T-cell (primary cell): ENCODE results near the genes TSPAN7 and MED14.

- PRO-cap, 7 experiments = no peak in any of the 7 experiments
Observed at GRCh38 chrX:37349511-37350413, 598 bp downstream of the PRRG1 start.

DNA sequence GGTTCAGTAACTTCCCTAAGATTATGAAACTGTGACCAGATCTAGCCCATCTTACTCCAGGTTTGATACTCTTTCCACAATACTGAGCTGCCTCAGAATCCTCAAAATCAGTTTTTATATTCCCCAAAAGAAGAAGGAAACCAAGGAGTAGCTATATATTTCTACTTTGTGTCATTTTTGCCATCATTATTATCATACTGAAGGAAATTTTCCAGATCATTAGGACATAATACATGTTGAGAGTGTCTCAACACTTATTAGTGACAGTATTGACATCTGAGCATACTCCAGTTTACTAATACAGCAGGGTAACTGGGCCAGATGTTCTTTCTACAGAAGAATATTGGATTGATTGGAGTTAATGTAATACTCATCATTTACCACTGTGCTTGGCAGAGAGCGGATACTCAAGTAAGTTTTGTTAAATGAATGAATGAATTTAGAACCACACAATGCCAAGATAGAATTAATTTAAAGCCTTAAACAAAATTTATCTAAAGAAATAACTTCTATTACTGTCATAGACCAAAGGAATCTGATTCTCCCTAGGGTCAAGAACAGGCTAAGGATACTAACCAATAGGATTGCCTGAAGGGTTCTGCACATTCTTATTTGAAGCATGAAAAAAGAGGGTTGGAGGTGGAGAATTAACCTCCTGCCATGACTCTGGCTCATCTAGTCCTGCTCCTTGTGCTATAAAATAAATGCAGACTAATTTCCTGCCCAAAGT, 31.5 kb downstream of the CYBB start:
- PRO-cap, 7 experiments = no peak in any of the 7 experiments

DNA sequence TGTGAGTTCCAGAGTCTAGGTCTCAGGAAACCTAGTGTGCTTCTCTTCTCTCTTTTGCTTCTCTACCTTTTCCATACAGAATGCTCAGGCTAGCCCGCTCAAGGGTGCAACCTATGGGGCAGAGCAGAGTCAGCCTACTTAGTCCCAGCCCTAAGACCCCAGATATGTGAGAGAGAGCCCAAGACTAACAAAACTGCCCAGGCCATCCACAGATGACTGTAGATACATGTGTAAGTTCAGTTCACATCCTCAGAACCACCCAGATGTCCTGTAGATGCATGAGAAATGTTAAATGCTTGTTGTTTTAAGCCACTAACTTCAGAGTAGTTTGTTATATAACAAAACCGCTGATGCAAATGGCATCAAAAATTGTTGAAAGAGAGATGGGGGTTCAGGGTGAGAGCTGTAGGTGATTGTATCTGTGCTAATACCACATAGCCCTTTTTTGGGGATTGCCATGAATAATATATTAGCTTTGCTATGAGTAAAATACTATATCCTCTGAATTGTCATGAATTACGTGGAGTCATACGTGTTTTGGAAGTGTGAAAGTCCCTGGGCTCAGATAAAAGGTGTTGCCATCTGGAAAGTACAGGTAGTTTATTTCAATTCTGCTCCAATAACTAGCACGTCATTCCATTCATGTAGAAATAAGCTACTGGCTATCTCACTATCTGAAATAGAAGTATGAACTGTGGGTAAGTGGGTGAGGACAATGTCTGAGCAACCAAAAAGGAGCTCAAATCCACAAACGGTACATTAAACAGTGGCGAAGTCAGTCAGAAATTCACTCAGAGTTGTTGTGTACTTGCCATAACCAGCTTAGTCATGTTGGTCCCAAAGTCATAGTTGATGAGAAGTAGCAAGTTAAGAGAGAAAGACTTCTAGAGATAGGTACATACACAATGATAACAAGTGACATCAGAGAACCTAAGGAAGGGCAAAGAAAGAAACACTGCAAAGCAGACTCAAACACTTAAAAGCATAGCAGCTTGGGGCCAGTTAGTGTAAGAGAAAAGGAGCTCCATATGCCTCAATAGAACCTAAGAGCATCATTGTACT, 30.6 kb downstream of the DYNLT3 start:
- PRO-cap, 7 experiments = no peak in any of the 7 experiments

DNA sequence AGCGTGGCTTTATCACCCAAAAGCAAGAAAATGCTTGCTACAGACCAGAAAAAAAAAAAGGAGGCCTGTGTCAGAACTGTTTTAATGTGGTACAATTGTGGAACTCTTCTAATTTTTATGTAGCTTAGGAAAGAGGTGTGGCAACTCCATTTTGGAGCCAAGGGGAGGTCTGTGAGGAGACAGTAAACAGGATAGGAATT, 5.7 kb downstream of the OTC start:
- PRO-cap, 7 experiments = no peak in any of the 7 experiments

- PRO-cap, 7 experiments = peak in 7 of 7 experiments; most common plus-strand start chrX:38561544 (in 5); most common minus-strand start chrX:38561297 (in 7)
Observed at GRCh38 chrX:38561103-38562278, at the start of gene TSPAN7. TSPAN7 (plus strand) TSS chrX:38561542.

DNA sequence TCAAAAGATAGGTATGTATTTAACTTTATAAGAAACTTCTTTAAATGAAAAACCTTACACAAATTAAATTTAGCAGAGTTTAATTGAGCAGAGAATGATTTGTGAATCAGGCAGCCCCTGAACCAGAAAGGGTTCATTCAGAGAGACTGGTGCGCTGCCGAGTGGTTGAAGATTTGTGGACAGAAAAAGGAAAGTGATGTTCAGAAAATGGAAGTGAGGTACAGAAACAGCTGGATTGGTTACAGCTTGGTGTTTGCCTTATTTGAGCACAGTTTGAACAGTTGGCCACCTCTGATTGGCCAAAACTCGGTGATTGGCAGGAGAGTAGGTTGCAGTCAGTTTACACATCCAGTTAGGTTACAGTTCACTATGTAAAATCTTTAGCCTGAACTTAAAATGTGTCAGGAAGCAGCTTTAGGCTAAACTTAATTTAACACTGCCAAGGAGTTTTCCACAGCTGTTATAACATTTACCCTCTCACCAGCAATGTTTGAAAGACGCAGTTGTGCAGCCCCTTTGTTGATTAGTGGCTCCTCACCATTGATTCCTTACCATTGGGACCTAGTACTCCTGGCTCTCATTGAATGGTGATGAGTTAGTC, 14.9 kb downstream of the MID1IP1 start:
- PRO-cap, 7 experiments = peak in 4 of 7 experiments; most common minus-strand start position 177 of the sequence (in 2)

- PRO-cap, 7 experiments = no peak in any of the 7 experiments
Observed at GRCh38 chrX:39819960-39820748, 277.6 kb downstream of the BCOR start.

DNA sequence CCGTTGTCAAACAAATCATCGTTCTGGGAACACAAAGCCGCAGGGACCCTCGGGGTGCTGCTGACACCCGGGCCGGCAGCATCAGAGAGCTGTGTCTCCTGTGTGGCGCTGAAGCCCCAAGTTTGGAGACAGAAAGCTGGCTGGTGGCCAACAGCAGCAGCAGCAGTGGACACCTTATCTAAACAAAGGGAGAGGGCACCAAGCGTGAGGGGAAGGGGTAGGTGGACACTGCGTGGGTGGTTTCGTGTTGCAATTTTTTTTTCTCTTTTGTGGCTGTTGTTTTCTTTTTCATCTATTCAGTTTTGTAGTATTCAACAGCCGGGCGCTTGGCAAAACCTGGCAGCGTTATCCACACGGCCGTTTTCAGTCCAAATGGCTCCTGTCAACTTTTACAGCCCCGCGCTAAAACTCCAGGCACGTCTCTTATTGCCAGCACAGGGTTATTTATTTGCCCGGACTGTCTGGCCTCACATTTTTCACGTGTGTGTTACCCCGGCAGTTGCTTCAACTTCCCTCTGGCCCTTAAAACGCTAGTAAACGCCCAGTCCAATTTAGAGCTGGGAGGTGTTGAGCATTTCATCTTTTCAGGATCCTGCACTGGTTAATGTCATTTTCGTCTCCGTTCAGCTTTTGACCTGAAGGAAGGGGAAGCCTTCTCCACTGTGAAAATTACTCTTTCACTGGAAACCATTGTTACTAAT, 192.2 kb downstream of the BCOR start:
- PRO-cap, 7 experiments = no peak in any of the 7 experiments

DNA sequence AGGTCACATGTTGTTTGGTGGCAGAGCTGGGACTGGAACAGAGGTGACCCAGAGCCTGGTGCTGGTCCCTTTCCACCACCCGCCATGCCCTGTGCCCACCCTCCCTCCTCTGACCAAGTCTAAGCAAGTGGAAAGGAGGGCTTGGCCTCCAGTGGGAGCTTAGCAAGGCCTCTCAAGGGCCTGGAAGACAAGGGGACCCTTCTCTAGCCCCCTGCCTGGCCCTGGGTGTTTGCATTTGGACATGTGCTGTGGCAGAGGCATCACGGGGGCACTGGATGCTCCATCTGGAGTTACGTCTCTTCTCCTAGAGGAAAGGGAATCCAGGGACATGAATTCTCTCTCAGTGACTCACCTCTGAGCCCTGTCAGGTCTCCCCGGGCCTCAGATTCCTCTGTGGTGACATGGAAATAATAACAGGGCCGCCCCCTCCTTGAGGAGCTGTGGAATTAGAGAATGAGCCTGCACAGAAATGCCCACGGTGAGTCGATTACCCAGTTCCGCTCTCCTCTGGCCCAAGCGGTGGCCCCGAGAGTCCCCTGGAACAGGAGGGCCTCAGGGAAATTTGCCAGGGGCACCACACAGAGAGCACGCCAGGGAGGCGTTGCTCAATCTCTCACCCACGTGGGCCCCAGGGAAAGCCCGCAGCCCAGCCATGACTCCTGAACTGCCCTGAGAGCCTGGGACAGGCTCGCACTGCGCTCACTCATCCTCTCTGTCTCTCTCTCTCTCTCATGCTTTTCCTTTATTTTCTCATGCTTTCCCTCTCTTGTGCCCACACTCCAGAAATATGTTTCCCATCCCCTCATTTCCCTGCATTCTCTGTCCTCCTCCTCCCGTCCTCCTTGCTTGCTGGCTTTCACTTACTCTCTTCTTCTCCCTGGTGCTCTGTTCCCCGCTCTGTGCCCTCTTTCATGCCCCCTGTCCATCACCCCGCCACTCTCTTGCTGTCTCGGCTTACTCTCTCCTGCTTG, 189.5 kb downstream of the BCOR start:
- PRO-cap, 7 experiments = no peak in any of the 7 experiments

- PRO-cap, 7 experiments = no peak in any of the 7 experiments
Observed at GRCh38 chrX:40089496-40089950, 8.2 kb downstream of the BCOR start.

DNA sequence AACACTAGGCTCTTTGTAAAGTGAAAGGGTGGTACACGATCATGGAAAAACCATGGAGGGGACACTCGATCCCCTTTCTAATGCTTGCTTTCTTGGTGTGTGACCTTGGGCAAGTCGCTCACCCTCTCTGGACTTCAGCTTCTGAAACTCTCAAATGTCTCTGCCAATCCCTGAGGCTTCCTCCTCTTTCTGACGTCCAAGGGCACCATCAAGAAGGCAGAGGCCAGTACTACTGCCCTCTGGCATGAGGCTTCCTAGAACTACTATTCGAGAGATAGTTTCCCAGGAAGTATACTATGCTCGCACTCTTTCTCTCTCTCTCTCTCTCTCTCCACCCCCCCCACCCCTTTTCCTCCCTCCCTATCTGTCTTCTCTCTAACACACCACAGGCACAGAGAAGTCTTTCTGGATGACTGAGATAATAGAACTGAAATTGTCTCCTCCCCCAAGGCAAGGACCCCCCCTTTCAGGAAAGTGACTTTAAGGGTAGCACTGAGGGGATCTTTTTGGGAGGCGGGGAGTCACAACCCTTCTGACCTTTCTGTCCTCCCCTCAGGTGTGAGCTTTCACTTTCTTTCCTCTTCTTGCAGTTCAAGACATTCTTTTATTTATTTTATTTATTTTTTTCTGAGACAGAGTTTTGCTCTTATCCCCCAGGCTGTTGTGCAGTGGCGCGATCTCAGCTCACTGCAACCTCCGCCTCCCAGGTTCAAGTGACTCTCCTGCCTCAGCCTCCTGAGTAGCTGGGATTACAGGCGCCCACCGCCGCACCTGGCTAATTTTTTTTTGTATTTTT, 20.1 kb upstream of the BCOR start:
- PRO-cap, 7 experiments = no peak in any of the 7 experiments

DNA sequence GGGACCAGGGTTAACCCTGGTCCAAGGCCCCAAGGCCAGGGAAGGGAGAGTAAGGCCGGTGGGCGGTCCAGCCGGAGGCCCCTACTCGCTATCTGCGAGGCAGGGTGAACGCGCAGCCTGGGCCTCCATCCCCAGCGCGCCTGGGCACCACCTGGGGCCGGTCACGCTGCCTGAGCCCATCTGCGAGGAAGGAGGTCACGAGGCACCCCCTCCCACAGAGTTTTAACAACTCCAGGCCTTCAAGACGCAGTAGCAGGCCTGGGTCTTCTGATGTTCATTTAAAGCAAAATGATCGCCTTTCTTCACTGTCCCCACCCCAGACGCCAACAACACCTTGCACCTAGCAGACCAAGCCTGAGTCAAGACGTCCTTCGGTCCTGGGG, 72.1 kb upstream of the BCOR start:
- PRO-cap, 7 experiments = no peak in any of the 7 experiments

DNA sequence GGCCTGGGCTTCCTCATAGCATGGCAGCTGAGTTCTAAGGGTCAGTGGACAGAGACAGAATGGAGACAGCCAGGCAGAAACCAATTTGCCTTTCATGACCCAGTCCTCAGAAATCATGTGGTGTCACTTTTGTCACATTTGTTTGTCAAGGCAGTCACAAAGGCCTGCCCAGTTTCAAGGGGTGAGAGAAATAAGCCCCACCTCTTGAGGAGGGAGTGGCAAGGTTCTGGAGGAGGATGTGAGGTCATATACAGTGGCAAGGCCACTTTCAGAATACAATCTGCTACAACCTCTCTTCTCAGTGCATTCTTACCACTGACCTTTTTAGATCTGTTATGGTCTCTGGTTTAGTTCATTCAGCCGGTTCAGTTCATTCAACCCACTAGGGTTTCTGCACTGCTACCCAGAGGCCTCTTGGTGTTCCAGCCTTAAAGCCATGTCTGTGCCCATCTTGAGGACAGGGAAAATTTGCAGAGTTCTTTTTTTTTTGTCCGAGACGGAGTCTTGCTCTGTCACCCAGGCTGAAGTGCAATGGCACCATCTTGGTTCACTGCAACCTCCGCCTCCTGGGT, 103.8 kb upstream of the BCOR start:
- PRO-cap, 7 experiments = no peak in any of the 7 experiments

DNA sequence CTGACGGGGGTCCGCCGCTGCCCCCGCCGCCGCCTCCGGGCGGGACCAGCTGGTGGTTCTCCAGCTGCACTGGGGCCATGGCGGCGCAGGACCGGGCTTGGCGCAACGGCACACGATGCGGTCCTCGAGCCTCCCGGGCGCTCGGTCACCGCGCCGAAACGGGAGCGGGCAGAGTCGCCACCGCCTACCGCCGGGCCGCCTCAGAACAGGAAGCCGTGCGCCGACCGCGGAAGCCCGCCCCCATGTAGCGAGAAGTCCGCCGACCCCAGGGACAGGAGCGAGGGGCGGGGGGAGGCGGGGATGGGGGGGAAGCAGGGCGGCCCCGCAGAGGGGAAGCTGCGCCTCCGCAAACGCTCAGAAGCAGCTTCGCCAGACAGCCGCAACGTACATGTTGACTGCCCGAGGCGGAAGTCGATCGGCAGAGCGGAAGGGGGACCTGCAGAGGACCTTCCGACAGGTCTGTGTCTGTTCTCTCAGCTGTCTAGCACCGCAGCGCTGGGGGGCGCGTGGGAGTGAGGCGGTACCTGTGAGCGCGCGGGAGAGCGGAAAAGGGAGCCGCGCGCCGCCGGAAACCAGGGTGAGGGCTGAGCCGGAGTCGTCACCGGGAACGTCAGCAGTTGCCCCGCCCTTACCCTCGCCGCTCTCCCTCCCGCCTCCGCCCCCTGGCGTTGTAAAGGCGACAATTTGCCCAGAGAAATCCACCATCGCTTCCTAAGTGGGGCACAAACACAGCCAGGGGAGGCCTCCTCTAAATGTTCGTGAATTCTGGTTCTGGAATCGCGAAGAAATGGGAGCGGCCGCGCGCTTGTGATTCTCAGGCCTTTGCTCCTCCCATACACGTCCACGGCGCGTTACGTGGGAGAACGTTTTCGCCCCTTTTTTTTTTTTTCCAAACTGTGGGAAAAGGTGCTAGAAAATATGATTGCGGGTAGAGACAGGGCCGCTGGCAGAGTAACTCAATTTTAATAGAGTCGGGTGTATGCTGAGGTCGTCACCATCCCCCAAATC, at the start of gene MED14:
Gene MED14 (minus strand): TSS at position 209 of the 1,008 bp plus-strand sequence.
- PRO-cap, 7 experiments = peak in 7 of 7 experiments; most common plus-strand start position 701 of the sequence (in 5); most common minus-strand start position 246 of the sequence (in 5)

GRCh38 chrX:41156358-41157518, 71.5 kb downstream of the USP9X start:
- PRO-cap, 7 experiments = peak in 1 of 7 experiments; most common plus-strand start chrX:41157325 (in 1)

- PRO-cap, 7 experiments = no peak in any of the 7 experiments
Observed at GRCh38 chrX:41335440-41335663, 1.4 kb downstream of the DDX3X start.

GRCh38 chrX:41342801-41343912, 9.2 kb downstream of the DDX3X start:
- PRO-cap, 7 experiments = peak in 1 of 7 experiments; most common plus-strand start chrX:41343215 (in 1)

- PRO-cap, 7 experiments = no peak in any of the 7 experiments
Observed at GRCh38 chrX:41347955-41349202, 14.4 kb downstream of the DDX3X start.

DNA sequence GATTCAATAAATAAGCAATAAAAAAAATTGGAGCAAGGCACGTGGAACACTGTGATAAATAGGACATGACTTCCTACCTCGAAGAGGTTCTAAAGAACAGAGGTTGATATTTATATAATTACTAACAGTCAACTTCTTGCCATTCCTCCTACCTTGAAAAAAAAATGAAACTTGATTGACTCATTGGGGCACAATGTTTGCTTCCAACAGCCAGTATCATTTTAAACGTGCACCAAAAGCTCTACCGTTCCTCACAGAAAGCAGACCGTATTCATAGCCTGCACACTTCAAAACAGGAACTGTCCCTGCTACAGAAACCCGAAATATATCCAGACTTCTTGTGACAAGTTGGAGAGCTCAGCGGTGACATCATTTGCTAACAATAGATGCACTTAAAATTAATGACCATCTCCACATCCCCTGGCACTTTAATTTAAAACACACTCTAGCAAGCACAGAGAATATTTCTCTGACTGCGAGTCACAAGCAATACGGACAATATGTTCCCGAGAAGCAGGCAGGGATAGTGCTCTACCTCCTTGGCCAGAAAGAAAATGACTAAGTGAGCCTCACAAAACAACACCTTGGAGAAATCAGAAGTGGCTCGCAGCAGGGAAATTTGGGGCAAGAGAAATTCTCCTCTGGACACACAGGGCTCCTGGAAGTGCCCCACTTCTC, 2.4 kb downstream of the NYX start:
- PRO-cap, 7 experiments = no peak in any of the 7 experiments

- PRO-cap, 7 experiments = no peak in any of the 7 experiments
Observed at GRCh38 chrX:42027514-42028183, 104.3 kb upstream of the CASK start.